ENCODE measurements around the genes MCOLN1 and RETN.

GRCh38 chr19:6681921-6682536 lies 12.1 kb upstream of the TNFSF14 start:
- RRBS = no CpG with 5 or more reads among the region's 3 CpGs

GRCh38 chr19:6684559-6685195 lies 14.7 kb upstream of the TNFSF14 start:
- RRBS = no CpG with 5 or more reads among the region's 7 CpGs

DNA sequence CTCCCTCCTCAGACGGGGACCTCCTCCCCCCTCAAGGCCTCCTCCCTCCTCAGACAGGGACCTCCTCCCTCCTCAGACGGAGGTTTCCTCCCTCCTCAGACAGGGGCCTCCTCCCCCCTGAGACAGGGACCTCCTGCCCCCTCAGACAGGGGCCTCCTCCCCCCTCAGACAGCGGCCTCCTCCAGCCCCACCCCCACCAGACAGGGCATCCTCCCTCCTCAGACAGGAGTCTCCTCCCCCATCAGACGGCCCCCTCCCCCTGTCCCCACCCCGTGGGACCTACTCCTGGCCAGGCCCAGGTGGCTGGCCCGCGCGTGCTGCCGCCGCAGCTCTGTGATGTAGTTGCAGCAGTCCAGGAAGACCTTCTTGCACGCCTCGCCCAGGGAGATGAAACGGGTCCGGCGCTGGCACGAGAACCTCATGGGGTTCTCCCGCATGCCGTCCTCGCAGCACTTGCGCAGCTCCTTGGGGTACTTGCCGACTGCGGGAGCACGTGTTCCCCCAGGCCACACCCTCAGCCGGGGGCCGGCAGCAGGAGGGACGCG lies 13.6 kb downstream of the C3 start:
- RRBS = no CpG with 5 or more reads among the region's 27 CpGs

GRCh38 chr19:6717665-6718846 lies 2.4 kb downstream of the C3 start:
- RRBS = 43% methylated on average over 10 of the region's 29 CpGs

- RRBS = no CpG with 5 or more reads among the region's 9 CpGs
Measured at GRCh38 chr19:6723749-6724325, 3.4 kb upstream of the C3 start.

GRCh38 chr19:6754992-6755486 lies 12.2 kb downstream of the SH2D3A start:
- RRBS = 96% methylated on average over 3 of the region's 20 CpGs

- RRBS = no CpG with 5 or more reads among the region's 5 CpGs
Measured at GRCh38 chr19:6890096-6890685, 2.8 kb downstream of the ADGRE1 start.

DNA sequence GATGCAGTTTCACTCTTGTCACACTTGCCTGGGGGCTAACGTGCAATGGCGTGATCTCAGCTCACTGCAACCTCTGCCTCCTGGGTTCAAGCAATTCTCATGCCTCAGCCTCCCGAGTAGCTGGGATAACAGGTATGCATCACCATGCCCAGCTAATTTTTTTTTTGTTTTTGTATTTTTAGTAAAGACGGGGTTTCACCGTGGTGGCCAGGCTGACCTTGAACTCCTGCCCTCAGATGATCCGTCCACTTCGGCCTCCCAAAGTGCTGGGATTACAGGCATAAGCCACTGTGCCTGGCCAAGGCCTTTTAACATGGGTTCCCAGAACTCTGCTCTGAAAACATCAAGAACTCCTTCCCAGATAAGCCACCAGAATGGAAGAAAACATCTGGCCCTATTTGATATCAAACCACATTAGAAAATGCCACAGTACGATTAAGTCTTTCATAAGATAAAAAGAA lies 112.1 kb downstream of the ZNF557 start:
- RRBS = no CpG with 5 or more reads among the region's 8 CpGs

GRCh38 chr19:7197078-7197713 lies 97.0 kb downstream of the INSR start:
- RRBS = no CpG with 5 or more reads among the region's 29 CpGs

GRCh38 chr19:7207970-7208240 lies 86.3 kb downstream of the INSR start:
- RRBS = no CpG with 5 or more reads among the region's 6 CpGs

GRCh38 chr19:7215032-7215457 lies 79.2 kb downstream of the INSR start:
- RRBS = no CpG with 5 or more reads among the region's 7 CpGs

- RRBS = no CpG with 5 or more reads among the region's 2 CpGs
Measured at GRCh38 chr19:7330419-7330618, 18.4 kb upstream of the ARHGEF18 start.

DNA sequence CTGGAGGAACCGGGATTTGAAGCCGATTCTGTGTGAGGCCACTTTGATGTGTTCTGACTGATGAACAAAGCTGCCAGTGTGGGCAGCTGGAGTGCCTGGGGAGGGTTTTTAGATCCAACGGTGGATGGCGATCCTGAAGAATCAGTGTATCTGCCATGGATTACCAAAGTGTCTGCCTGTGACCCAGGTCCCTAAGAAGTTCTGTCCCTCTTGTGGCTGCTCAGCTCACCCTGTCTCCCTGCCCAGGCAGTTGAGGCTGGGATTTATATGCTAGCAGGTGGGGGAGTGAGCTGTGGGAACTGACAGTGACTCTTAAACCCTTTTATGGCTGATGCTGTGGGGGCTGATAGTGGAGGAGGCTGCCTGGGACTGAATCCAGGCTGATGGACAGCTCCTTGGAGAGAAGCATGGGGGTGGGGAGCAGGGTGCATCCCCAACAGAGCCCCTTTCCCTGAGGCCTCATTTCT lies 8.4 kb downstream of the ARHGEF18 start:
- RRBS = no CpG with 5 or more reads among the region's 4 CpGs

GRCh38 chr19:7522097-7522878 lies at the start of gene MCOLN1:
TSS of gene MCOLN1 (plus strand) at chr19:7522624.
- RRBS = under 1% methylated on average over 22 of the region's 62 CpGs

DNA sequence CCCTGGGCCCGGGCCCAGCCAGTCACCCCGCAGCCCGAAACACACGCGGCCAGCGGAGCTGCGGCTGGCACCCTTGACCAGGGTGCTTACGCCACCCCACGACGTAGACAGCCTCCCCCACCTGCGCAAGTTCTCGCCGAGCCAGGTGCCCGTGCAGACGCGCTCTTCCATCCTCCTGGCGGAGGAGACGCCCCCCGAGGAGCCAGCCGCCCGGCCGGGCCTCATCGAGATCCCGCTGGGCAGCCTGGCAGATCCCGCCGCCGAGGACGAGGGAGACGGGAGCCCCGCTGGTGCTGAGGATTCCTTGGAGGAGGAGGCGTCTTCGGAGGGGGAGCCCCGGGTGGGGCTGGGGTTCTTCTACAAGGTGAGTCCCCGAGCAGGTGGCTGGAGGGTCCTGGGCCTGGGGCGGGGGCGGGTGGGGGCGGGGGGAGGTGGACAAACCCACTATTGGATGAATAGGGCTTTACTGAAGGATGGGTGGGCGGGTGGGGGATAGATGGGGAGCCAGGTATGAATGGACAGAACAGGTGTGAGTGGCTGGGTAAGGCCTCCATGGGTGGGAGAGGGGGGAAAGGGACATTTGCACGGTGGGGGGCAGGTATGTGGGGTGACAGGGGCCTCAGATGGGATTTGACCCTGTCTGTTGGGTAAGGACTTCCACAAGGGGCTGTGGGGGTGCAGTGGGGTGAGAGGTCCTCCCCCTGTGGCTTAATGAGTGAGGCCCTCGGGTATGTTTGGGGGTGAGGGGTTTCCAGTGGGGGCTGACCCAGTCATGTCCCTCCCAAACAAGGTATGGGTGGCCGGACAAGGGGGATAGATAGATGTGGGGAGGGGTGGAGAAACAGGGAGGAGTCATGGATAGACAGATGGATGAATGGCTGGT lies 16.3 kb downstream of the XAB2 start:
- RRBS = no CpG with 5 or more reads among the region's 41 CpGs

GRCh38 chr19:7622377-7622850 lies 6.9 kb downstream of the XAB2 start:
- RRBS = 94% methylated on average over 5 of the region's 28 CpGs

- RRBS = no CpG with 5 or more reads among the region's 6 CpGs
Measured at GRCh38 chr19:7635675-7636063, 1.2 kb upstream of the STXBP2 start.

GRCh38 chr19:7648340-7648906 lies 11.5 kb downstream of the STXBP2 start:
- RRBS = no CpG with 5 or more reads among the region's 11 CpGs

DNA sequence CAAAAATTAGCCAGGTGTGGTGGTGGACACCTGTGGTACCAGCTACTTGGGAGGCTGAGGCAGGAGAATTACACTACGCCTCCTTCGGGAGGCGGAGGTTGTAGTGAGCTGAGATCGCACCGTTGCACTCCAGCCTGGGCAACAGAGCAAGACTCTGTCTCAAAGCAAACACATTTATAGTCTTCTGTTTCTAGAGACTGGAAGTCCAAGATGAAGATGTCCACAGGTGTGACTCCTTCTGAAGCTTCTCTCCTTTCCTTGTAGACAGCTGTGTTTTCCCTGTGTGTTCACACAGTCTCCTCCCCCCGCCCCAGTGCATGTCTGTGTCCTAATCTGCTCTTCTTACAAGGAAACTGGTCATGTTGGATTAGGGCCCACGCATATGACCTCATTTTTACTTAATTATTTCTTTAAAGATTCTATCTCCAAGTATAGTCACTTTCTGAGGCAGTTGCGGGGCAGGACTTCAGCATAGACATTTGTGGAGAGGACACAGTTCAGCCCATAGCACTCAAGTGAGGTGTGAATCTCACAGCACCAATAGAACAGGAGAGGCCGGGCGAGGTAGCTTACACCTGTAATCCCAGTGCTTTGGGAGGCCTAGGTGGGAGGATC lies 12.4 kb downstream of the STXBP2 start:
- RRBS = no CpG with 5 or more reads among the region's 10 CpGs

- RRBS = 52% methylated on average over 4 of the region's 8 CpGs
Measured at GRCh38 chr19:7668980-7669242, at the start of gene RETN. TSS of gene RETN (plus strand) at chr19:7669049.

All from epithelial cell of prostate (primary cell).